Prostate gland (tissue), 2 donors: ENCODE results near the gene ZNF385D.

DNA sequence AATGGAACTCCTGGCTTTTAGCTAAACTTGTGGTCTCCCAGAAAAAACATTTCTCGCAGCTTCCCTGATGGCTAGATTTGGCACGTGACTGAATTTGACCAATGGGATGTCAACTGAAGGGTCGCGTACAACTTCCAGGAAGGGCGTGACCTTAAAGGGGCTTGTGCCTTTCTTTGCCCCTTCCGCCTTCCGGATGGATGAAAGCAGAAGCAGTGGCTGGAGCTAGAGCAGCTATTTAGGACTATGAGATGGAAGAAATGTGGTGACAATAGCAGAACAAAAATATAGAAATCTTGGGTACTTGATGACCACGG, 22.6 kb upstream of the RFTN1 start:
- PRO-cap: no peak
- RAMPAGE, long total RNA, 2 experiments: no peak in any of the 2 experiments

- PRO-cap: no peak
- RAMPAGE, long total RNA, 2 experiments: no peak in any of the 2 experiments
Observed at GRCh38 chr3:16897482-16897807, 12.7 kb downstream of the PLCL2 start.

- PRO-cap: no peak
- RAMPAGE, long total RNA, 2 experiments: no peak in any of the 2 experiments
Observed at GRCh38 chr3:16906677-16907154, 22.0 kb downstream of the PLCL2 start.

GRCh38 chr3:17136259-17136639, 251.5 kb downstream of the PLCL2 start:
- PRO-cap: no peak
- RAMPAGE, long total RNA, 2 experiments: no peak in any of the 2 experiments

DNA sequence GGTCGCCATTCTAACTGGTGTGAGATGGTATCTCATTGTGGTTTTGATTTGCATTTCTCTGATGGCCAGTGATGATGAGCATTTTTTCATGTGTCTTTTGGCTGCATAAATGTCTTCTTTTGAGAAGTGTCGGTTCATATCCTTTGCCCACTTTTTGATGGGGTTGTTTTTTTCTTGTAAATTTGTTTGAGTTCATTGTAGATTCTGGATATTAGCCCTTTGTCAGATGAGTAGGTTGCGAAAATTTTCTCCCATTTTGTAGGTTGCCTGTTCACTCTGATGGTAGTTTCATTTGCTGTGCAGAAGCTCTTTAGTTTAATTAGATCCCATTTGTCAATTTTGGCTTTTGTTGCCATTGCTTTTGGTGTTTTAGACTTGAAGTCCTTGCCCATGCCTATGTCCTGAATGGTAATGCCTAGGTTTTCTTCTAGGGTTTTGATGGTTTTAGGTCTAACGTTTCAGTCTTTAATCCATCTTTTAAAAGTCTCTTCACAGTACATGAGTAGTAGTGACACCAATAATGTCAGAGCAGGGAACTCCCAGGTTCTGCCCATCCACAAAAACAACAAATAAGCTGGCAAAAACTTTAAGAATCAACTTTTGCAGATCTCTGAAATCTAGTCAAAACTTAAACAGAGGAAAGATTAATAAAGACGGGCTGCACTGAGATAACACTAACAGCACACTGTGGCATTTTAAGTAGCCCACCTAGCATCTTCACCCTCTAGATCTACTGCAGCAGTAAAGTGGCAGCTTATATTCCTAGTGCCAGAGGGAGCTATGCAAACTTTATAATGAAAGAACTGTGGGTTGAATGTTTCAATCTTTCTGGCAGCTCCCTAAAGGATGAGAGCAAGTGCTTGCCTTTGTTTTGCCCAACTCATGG, 256.2 kb downstream of the TBC1D5 start:
- PRO-cap: no peak
- RAMPAGE, long total RNA, 2 experiments: no peak in any of the 2 experiments

DNA sequence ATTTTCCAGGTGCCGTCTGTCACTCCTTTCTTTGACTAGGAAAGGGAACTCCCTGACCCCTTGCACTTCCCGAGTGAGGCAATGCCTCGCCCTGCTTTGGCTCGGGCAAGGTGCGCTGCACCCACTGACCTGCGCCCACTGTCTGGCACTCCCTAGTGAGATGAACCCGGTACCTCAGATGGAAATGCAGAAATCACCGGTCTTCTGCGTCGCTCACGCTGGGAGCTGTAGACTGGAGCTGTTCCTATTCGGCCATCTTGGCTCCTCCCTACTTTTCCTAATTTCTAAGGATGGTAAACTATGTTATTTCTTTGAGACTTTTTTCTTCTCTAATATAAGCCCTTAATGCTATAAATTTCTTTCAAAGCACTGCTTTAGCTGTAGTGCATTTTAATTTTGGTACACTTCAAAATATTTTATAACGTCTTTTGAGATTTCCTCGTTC, 94.1 kb downstream of the SATB1 start:
- PRO-cap: no peak
- RAMPAGE, long total RNA, 2 experiments: no peak in any of the 2 experiments

- PRO-cap: no peak
- RAMPAGE, long total RNA, 2 experiments: no peak in any of the 2 experiments
Observed at GRCh38 chr3:18693559-18694074, 268.5 kb upstream of the SATB1 start.

DNA sequence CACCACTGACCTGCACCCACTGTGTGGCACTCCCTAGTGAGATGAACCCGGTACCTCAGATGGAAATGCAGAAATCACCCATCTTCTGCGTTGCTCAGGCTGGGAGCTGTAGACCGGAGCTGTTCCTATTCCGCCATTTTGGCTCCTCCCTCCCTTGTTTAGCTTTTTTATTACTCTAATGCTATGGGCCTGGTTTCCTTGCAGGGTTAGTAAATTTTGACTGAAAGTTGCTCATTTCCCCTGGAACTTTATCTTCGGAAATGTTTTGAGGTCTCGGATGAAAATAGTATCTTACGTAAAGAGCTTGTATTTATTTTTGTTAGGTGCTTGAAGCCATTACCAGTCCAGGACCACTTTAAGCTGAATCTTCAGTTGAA, 269.0 kb upstream of the SATB1 start:
- PRO-cap: no peak
- RAMPAGE, long total RNA, 2 experiments: no peak in any of the 2 experiments

DNA sequence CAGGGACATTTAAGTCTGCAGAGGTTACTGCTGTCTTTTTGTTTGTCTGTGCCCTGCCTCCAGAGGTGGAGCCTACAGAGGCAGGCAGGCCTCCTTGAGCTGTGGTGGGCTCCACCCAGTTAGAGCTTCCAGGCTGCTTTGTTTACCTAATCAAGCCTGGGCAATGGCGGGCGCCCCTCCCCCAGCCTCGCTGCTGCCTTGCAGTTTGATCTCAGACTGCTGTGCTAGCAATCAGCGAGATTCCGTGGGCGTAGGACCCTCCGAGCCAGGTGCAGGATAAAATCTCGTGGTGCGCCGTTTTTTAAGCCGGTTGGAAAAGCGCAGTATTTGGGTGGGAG, 185.1 kb upstream of the KCNH8 start:
- PRO-cap: no peak
- RAMPAGE, long total RNA, 2 experiments: no peak in any of the 2 experiments

- PRO-cap: unidirectional peak, plus-strand start at chr3:19146828; bidirectional peak, plus-strand start at chr3:19147019, minus-strand start at chr3:19146993
- RAMPAGE, long total RNA, 2 experiments: no peak in any of the 2 experiments
Observed at GRCh38 chr3:19146449-19147849, 1.4 kb upstream of the KCNH8 start.

DNA sequence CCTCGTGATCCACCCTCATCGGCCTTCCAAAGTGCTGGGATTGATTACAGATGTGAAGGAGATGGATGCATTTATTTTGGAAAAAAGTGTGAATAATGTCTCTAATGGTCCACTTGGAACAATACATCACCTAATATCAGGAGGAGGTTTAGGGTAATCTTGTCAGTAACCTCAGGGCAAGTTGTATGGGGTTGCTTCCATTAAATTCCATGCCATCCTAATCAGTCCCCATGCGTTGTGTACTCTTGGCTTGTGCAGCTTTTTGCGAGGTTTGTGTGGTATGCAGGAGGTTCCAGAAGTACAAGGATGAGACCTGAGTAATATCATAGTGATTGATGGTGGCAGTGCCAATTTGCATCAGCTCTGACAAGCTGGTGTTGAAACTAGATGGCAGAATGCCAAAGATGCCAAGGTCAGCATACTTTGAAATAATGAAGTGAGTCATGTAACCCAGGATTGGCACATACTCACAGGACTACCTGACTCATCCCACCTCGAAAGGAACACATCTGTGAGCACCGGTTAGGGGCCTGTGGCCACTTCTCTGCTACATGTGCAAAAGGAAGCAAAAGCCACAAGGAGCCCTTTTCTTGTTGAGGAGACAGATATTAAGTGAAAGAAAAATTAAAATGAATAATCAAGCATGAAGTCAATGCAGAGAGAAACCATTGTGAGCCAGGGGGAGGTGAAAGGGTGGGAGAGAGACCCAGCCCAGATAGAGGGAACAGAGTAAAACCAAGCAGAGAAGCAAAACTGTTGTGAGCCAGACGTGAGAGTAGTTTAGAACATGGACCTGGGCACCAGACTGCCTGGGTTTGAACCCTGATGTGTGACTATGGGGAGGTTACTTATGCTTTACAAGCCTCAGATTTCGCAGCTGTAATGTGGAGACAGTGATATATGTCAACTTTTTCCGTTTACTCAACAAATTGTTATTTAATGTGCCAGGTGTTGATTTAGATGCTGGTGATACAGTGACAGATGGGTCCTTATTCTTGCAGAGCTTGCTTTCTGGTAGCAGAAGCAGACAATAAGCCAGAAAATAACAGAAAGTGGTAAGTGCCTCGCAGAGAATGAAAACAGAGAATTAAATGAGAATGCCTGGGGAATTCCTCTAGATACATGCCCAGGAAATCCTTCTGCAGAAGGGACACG, 14.5 kb downstream of the KAT2B start:
- PRO-cap: no peak
- RAMPAGE, long total RNA, 2 experiments: no peak in any of the 2 experiments

DNA sequence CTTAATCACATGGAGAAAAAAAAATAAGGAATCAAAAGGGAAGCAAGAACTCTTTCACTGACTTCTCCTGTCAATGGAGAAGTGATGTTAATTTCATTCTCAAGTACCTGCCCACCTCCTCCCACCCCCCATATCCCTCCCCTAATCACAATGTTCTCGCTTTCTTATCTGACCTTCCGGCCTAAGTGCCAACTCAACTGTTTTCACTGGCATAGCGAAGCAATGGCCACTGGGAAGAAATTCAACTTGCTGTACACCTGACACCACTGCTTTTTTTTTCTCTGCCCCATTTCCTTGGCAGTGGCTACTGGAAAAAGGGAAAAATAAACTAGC, 3.8 kb downstream of the SGO1 start:
- PRO-cap: no peak
- RAMPAGE, long total RNA, 2 experiments: no peak in any of the 2 experiments

GRCh38 chr3:21750627-21751791, at the start of gene ZNF385D:
TSS of gene ZNF385D (minus strand) at chr3:21751210.
- PRO-cap: bidirectional peak, plus-strand start at chr3:21751563, minus-strand start at chr3:21751109
- RAMPAGE, long total RNA, 2 experiments: start-site peak on the minus strand in 1 of 2 experiments, at chr3:21751088-21751165 at its widest, 17 reads per replicate

- PRO-cap: no peak
- RAMPAGE, long total RNA, 2 experiments: no peak in any of the 2 experiments
Observed at GRCh38 chr3:23203930-23204534, 905 bp downstream of the UBE2E2 start.

DNA sequence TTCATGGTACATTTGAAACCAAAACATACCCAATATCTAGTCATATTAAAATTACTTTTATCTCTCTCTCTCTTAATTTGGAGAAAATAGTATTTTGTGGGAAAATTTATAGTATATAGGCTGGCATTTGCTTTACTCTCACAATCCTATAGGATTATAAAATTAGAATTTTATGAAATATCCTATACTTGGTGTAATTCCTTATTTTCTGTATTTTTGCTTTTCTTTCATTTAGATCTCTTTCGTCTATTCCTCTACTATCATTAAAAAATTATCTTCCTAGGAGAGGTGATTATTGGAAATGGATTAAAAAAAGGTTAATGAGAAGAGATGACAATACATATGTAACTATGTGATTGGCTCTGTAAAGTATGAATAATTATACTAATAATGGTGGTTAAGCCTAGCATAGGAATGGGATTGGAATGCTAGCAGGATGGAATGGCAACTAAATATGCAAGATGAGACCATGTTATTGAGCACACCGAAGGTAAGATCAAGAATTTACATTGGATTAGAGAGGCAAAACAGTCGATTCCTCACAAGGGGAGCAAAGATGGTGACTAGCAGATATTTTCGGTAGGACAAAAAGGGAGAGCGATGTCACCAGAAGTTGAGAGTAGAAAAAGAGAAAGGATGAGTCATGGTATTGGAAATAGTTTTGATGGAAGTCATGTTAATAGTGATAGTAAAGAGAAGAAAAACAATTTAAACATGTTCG, 54.7 kb downstream of the UBE2E2 start:
- PRO-cap: no peak
- RAMPAGE, long total RNA, 2 experiments: no peak in any of the 2 experiments

GRCh38 chr3:23524416-23524624, 281.4 kb upstream of the UBE2E1 start:
- PRO-cap: no peak
- RAMPAGE, long total RNA, 2 experiments: no peak in any of the 2 experiments

GRCh38 chr3:23646159-23646734, 159.5 kb upstream of the UBE2E1 start:
- PRO-cap: no peak
- RAMPAGE, long total RNA, 2 experiments: no peak in any of the 2 experiments

- PRO-cap: unidirectional peak, plus-strand start at chr3:23810454; bidirectional peak, plus-strand start at chr3:23810799, minus-strand start at chr3:23810765
- RAMPAGE, long total RNA, 2 experiments: start-site peak on the plus strand in 1 of 2 experiments, at chr3:23810419-23810589 at its widest, 31 reads per replicate
Observed at GRCh38 chr3:23810234-23811292, 4.8 kb downstream of the UBE2E1 start.

GRCh38 chr3:23821673-23822415, 16.1 kb downstream of the UBE2E1 start:
- PRO-cap: no peak
- RAMPAGE, long total RNA, 2 experiments: no peak in any of the 2 experiments

GRCh38 chr3:23917345-23918392, 737 bp downstream of the RPL15 start:
- PRO-cap: no peak
- RAMPAGE, long total RNA, 2 experiments: no peak in any of the 2 experiments